Skeletal muscle satellite cell (primary cell): ENCODE measurements around a stretch of chr10.

- CAGE, long polyA plus RNA = no peak
These were observed 35.3 kb downstream of the CHST3 start for GRCh38 chr10:71999339-72000110.

- CAGE, long polyA plus RNA = no peak
These were observed 52.8 kb downstream of the CHST3 start for GRCh38 chr10:72016829-72017609.

- CAGE, long polyA plus RNA = no peak
These were observed 19.7 kb downstream of the SPOCK2 start for GRCh38 chr10:72068600-72069076.

DNA sequence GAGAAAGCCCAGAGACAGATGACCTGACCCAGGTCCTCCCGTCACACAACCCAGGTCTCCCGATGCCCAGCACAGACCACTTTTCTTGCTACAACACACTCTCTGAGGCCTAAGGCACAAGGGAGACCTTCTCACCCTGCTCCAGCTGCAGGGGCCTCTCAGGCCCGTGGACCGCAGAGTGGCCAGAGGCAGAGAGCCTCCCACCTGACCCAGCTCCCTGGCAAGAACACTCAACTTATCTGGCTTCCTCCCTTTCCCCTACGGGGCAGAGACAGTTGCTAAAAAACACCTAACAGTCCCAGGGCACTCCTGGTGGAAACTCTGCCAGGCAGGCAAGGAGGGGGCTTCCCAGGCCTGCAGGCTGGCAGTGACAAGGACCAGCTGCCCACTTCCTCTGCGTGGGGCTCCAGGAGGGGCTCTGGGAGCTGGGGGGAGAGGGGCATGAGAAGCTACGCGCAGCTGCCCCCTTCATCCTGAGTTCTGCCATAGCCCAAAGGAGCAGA is 14.7 kb downstream of the SPOCK2 start:
- CAGE, long polyA plus RNA = no peak

DNA sequence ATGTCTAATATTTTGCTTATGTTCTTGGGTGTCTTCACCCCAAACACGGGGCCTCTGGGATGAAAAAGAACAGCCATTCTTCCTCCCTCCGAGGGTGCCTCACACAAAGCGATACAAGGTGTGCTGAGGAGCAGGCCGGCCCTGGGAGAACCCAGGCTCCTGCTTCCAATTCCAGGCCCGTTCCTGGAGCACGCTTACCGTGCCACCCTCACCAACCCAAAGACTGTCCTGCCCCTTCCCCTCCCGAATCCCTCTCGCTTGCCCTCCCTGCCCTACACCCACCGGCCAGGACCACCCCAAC is 10.8 kb downstream of the SPOCK2 start:
- CAGE, long polyA plus RNA = no peak

DNA sequence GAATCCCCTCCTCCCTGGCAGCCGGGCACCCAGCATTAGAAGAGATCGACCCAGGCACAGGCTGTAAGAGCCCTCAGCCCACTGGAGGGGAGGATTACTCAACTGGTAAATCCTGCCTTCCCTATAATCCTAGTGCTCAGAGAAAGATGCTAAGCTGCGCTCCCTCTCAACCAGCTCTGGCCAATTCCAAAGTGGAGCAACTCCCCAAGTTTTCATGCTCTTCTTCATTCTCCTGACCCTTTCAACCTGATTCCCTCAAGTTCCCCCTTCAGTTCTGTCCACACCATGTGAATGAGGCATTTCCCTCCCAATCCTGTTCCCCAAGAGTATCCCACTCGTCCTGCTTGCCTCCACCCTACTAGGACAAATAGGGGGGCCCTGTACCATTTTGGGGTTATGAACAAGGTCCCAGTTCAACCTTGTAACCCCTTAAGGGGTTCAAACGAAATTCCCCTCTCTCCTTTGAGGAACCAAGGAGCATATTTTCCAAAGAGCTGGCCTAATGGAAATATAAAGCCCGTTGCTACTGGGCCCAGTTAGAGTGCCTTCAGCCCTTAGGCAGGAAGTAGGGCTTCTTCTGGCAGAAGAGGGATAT is 3.0 kb downstream of the SPOCK2 start:
- CAGE, long polyA plus RNA = no peak

- CAGE, long polyA plus RNA = no peak
These were observed 32.2 kb downstream of the DNAJB12 start for GRCh38 chr10:72322440-72322944.

GRCh38 chr10:72329172-72330251 is 25.2 kb downstream of the DNAJB12 start:
- CAGE, long polyA plus RNA = no peak

DNA sequence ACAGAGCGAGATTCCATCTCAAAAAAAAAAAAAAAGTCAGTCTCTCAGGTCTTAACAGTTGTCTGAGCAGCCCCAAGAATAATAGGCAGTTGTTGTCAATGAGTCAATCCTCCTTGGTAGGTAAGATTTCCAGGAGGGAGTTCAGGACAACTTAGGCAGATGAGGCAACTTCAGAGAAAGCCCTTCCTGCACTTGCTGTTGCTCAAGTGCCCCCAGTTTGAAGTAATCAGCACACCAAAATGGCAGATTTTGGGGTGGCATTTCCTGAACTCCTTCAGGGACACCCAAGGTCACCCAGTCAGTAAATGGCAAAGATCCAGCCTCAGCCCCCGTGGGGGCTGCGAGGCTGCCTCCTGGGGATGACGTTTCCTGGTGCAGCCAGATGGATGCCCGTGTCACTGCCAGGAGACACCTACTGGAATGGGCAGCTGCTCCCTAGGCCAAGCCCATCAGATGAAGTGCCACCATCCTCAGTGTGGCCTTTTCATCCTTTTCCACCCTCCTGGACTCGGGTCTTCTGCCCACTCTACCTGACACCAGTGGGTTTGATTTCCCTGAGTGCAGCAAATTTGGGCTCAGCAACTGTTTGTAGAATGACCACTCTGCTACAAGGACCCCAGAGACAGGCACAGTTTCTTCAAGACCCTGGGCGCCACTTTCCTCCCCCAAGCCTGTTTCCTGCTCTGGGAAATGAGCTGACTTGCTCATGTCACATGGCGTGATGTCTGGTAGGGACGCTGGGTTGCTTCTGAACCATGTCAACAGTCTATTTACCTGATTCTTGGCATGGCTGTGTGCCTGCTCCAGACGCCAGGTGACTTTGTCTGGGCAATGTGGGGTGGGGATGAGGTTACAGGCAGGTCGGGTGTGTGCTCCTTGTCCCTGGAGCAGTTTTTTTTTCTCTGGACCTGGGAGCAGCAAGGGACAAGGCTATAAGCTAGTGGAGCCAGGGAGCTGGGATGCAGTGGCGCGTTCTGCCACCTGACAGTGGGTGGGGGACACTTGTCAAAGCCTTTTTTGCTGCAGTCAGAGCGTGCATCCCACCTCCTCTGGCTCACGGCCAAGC is 23.4 kb downstream of the DNAJB12 start:
- CAGE, long polyA plus RNA = no peak

GRCh38 chr10:72337091-72337542 is 17.6 kb downstream of the DNAJB12 start:
- CAGE, long polyA plus RNA = no peak

DNA sequence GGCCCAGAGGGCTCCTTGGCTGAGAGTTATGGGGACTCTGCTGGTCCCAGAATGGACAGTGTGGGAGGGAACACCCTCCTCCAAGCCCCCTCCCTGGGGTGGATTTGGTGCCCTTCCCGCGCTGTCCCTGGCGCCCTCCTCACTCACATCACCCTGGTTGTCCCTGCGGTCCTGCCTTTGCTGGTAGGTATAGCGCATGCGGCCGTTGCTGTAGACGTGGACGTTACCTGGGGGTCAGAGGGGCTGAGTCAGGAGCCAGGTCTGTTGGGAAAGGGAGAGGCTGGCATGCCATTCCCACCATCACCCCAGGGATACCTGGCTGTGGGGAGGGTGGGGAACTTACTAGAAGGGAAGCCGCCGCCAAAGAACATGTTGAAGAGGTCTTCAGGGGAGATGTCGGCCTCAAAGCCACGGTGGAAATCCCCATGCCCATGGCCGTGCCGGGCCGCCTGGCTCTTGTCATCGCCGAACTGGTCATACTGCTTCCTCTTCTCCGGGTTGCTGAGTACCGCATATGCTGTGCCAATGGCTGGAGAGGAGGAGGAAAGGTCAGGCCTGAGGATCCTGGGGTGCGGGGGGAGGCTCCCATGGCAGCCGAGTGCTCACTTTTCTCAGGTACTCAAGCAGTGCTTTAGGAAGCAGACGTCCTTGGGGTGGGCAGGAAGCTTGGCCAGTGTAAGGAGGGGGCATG is 13.9 kb downstream of the DNAJB12 start:
- CAGE, long polyA plus RNA = no peak

DNA sequence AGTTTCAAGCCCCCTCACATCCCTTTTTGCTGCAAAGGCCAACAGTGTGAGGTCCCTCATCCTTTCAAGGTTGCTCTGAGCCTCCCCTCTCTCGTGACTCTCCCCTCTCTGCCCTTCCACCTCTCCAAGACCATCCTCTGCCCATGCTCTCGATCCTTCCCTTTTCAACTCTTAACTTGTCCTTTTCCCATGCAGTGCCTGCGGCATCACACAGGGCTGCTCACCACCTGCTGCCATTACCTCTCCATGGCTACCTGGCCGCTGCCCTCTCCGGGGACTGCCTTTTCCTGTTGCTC is 3.4 kb downstream of the DNAJB12 start:
- CAGE, long polyA plus RNA = no peak

DNA sequence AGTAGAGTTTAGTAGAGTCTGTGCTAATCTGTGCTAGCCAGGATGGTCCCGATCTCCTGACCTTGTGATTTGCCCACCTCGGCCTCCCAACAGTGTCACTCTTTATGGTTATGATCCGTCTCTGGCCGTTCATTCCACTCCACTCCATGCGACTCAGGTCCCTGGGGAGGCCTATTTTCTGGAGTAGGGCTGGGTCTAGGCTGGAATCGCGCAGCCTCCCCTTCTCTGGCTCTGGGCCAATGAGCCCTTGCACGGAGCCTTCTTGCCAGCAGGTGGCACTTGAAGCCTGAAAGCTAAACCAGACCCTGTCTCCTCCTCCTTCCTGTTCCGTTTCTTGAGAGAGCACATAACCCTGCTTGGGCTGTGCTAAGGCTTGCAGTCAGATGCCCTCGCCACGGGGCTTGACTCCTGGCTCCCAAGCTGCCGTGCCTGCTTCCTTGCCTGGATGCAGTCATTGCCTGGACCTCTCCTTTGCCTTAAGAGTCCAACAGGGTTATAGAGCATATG is 9.5 kb upstream of the DNAJB12 start:
- CAGE, long polyA plus RNA = no peak

DNA sequence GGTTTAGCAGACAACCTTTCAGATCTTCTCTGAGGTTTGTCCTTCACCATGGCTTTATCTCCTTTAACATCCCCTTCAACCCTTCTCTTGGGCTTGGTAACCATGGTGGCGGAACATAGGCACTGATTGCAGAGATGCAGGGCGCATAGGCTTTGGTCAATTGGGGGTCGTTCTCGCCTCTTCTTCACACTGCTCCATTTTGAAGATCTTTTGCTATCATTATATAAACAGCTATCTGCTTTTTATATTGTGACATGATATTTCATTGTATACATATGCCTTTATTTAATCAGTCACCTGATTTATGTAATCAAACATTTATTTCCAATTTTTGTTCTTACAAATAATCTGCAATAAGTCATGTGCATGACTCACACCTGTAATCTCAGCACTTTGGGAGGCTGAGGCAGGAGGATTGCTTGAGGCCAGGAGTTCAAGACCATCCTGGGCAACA is 10.8 kb upstream of the MICU1 start:
- CAGE, long polyA plus RNA = no peak

DNA sequence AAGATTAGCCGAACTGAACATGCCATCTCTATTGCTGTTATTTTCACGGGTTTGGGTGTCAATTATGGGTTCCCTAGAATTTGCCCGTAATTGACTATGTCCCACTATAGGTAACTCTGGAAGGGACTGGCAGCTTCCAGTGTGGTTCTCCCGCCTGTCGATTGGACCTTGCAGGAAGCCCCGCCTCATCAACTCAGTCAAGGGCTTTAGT is 183 bp upstream of the MCU start:
- CAGE, long polyA plus RNA = no peak

- CAGE, long polyA plus RNA = no peak
These were observed 976 bp downstream of the MCU start for GRCh38 chr10:72693039-72693199.

DNA sequence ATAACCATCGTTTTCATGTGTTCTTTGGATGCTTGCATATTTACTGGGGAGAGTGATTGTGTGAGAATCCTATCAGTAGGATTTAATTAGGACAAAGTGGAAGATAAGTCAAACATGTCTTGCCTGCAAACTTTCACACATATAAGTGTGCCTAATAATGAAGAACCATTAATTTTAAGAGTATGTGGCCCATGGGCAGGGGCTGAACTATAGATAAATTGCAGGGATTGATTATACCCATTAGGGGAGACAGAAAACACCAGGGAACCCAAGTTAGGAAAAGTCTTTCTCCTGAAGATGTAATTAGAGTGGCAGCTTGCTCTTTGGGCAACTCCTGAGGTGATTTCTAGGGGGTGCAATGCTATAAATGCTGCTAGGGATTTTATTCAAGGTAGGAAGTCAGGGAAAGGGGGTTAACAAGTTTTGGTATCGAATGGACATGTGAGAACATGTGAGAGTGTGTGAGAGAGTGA is 50.6 kb downstream of the MCU start:
- CAGE, long polyA plus RNA = no peak

DNA sequence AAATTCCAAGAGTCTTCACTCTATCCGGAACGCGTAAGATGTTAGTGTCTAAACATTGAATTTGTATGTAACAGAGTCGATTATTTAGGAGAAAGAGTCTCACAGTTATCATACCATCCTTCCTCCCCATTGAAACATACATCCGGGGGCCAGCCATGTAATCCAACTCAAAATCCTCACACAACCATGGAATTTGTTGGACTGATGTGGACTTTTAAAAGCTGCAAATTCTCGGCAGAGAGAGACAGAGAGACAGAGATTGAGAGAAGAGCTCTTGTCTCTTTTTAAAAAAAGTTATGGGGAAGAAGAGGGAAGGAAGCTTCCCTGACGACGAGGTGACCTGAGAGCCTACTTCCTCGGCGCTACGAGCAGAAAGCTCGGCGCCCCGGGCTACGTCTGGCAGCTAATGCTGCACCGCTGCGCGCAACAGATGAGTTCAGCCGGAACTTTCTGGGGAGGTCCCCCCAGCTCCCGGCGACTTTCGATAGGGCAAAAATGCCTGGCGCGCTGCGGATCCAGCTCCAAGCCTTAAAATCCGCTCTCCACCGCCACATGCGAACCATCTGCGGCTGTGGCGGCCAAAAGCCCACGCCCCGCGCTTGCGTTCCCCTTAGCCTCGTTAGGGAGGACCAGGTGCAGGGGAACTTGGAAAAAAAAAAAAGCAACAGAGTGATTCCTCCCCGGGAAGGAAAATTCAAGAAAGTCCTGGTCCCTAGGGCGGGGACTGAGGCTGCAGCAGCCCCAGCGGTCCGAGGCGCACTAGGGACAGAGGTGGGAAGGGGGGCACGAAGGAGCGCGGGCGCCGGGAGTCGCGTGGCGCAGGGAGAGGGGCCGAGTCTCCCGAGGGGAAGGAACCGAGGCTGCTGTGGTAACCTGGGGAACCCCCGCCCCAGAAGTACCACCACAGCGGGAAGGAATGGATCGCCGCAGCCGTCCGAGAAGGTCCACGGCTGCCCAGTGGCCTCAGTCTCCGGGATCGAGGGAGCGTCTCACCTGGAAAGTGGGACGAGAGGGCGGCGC is 583 bp downstream of the P4HA1 start:
- CAGE, long polyA plus RNA = no peak

DNA sequence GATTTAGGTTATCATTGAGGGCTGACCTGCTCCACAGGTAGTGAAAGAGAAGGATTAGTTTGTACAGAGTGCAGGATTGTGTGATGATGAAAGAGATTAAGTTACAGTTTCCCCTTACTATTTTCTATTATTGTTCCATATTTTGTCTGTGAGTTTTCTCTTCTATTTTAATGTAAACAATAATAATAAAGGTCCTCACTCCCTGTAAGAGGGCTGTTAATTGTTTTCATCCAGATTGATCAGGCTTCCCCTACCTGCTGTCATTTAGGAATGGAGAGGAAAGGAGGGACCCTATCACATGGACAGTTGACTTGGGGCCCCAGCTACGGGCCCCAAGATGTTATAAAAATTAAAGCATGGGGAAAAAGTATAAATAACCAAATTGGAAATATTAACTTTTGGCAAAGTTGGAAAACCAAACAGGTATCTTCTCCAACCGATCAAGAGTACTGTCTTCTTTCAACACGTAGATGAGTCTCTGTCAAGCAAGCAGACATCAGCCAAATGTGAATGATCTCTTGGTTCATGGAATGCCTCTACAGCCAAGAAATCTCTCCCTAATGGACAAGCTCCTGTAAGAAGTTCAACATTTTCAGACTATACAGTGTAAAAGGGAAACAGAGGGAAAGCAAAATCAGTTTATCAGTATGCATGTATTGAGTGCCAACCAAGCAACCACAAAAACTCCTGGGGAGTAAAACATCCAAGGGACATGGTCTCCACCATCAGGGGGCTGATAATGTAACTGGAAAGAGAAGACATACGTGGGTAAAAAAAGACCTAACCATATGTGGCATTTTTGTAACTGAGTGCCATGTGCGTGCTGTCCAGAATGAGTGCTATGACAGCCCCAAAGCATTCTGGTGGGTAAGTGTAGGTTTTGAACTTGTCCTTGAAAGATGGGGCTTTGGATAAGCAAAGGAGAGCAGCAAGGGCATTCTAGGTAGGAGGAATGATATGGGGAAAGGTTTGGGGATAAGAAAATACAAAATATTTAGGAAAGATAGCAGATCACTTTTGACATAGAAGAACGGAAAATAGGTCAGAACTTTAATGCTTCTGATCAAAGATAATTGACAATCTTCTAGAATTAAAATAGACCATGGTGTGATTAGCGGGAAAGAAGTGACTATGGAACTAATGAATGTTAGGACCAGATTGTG is 16.7 kb downstream of the DNAJC9 start:
- CAGE, long polyA plus RNA = no peak

- CAGE, long polyA plus RNA = no peak
These were observed 779 bp downstream of the DNAJC9 start for GRCh38 chr10:73246264-73246687.